ENCODE results near the gene DCUN1D4.

DNA sequence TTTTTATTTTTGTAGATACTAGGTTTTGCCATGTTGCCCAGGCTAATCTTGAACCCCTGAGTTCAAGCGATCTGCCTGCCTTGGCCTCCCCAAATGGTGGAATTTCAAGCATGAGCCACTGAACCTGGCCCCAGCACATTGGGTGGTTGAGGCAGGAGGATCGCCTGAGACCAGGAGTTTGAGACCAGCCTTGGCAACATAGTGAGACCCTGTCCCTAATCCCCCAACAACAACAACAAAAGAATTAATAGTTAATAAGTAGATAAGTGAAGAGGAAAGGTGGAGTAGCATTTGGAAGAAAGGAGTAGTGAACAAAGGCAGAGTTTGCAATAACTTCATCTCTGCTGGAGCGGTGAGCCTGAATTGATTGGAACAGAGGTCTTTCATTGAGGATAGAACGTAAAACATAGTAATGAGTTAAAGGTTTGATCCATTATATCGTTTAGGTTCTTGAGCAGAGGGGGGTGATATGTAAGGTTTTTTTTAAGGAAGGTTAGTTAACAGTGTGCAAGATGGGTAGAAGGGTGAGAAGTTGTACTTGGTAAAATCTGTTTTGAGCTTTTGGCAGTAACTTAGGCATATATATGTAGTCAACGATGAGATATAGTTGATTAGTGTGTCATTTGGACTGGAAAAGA is 4.8 kb downstream of the OCIAD1 start:
- RRBS = no CpG with 5 or more reads among the region's 6 CpGs

- RRBS = 2% methylated on average over 50 of the region's 95 CpGs
Observed at GRCh38 chr4:51842959-51844022, at the start of gene DCUN1D4. Gene DCUN1D4 (plus strand): TSS chr4:51843153.

DNA sequence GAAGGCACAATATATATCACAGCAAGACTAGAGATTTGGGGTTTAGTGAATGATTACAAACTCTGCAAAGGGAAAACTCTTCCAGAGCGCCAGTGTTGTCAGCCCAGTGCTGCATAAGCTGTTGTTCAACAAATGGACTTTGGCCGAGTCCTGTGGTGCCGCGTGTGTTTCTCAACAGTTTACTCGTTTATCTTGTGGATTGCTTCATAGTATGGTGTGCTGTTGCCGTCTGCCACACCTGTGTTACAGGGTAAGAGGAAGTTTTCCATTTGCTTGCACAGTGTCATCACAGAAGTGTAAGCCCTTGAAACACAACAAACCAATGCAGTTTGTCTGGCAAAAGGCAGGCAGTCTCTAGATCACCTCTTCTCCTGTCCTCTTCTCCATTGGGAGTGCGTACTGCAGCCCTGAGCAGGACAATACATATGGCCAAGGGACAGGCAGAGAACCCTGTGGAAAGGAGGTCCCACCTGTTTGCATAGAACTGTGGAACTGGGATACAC is 66.3 kb downstream of the DCUN1D4 start:
- RRBS = no CpG with 5 or more reads among the region's 7 CpGs

GRCh38 chr4:52016930-52017435 is 3.2 kb downstream of the LRRC66 start:
- RRBS = no CpG with 5 or more reads among the region's 3 CpGs

- RRBS = no CpG with 5 or more reads among the region's 2 CpGs
Observed at GRCh38 chr4:52652061-52652553, 7.0 kb downstream of the USP46 start.

- RRBS = no CpG with 5 or more reads among the region's 3 CpGs
Observed at GRCh38 chr4:52662256-52662928, 3.3 kb upstream of the USP46 start.

- RRBS = no CpG with 5 or more reads among the region's 5 CpGs
Observed at GRCh38 chr4:52714433-52715439, 36.5 kb downstream of the ERVMER34-1 start.

- RRBS = no CpG with 5 or more reads among the region's 3 CpGs
Observed at GRCh38 chr4:52914112-52914641, 52.1 kb downstream of the RASL11B start.

DNA sequence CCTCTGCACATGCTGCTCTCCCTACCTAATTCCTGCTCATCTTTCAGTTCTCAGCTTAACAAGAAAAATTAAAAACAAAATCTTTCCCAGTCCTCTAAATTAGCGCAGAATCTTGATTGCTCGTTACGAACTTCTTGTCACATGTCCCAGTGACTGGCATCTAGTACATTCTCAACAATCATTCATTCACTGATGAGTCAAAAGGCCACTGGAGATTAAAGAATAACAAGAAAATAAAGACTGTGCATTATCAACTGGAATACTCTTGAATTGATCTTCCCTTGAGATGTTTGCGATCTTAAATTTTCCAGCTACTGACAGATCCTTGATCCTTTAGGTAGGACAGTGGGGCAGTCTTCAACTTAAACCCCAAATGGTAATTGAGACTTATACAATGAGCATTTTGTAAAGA is 190.2 kb downstream of the RASL11B start:
- RRBS = no CpG with 5 or more reads among the region's 4 CpGs

DNA sequence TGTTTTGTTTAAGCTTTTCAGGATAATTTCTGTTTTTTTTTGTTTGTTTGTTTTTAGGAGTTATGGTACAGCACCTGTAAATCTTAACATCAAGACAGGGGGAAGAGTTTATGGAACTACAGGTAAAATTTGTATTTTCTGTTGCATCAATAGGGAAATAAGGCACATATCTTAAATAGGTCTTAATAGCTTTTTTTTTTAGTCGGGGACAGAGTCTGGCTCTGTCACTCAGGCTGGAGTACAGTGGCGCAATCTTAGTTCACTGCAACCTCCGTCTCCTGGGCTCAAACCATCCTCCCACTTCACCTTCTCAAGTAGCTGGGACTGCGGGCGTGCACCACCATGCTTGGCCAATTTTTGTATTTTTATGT is 12.3 kb downstream of the FIP1L1 start:
- RRBS = no CpG with 5 or more reads among the region's 5 CpGs

GRCh38 chr4:53590952-53591270 is 375 bp downstream of the LNX1 start:
- RRBS = no CpG with 5 or more reads among the region's 5 CpGs

DNA sequence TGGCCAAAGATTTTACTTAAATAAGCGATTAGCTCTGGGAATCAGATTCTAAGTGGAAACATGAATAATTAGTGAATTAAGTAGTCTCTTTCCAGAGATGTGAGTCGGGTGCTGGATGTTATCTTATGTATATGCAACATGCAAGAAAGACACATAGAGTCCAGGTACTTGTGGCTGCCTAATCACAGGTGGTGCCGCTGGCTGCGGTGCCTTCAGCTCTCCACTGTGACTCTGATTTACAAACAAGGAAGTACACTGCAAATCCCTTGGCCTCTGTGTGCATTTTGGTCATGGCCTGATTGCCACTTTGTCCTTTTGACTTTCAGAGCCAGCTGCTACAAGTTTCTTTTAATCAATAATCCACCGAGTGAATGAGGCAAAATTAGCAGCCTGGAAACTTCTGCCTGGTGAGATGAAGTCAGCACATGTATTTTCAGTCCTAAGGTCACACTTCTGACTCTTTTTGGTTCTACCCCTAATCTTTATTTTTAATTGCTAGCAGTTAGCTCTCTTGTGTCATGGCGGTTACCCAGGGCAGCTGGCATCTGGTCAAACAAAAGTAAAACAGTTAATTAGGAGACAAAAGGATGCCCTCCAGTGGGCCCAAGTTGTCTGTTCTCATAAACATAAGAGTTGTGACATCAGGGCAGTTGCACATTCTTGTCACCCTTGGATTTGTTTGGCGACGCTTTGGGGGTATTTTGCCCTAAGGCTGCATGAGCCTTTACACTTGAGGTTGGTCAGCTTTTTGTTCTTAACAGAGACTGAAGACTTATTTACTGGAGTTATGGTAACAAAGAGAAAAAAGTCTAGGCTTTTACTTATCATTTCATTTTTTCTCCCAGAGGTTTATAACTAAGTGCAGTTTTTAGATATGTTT is 62.3 kb upstream of the LNX1 start:
- RRBS = no CpG with 5 or more reads among the region's 8 CpGs

- RRBS = no CpG with 5 or more reads among the region's 1 CpG
Observed at GRCh38 chr4:53676369-53676851, 85.1 kb upstream of the LNX1 start.

GRCh38 chr4:53885969-53886527 is 178.4 kb downstream of the CHIC2 start:
- RRBS = no CpG with 5 or more reads among the region's 3 CpGs

- RRBS = no CpG with 5 or more reads among the region's 9 CpGs
Observed at GRCh38 chr4:53908607-53909069, 155.8 kb downstream of the CHIC2 start.

DNA sequence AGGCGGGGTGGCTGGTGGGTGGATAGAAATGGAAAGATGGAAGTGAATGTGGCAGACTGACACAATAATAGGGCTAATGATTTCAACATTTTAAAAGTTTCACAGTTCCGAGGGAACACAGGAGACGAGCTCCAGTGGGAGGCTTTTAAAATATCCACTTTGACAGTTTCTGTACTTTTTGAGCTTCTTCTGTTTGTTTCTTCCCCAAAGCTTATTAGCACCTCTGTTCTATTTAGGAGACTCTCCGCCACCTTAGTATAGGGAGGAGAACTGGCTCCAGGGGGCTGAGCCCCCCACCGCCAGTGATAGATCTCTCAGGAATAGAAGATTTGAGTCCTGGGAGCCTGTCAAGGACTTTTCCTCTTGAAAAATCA is 144.6 kb downstream of the CHIC2 start:
- RRBS = no CpG with 5 or more reads among the region's 5 CpGs

GRCh38 chr4:54092177-54092717 is 7.7 kb upstream of the GSX2 start:
- RRBS = no CpG with 5 or more reads among the region's 25 CpGs

GRCh38 chr4:54230714-54231755 is 1.9 kb downstream of the PDGFRA start:
- RRBS = 1% methylated on average over 29 of the region's 70 CpGs

- RRBS = no CpG with 5 or more reads among the region's 17 CpGs
Observed at GRCh38 chr4:54276949-54277551, 48.0 kb downstream of the PDGFRA start.

- RRBS = no CpG with 5 or more reads among the region's 10 CpGs
Observed at GRCh38 chr4:54667058-54667793, 9.5 kb downstream of the KIT start.

All from AG09309 (cell line).